Cardiac fibroblast (primary cell): ENCODE results near the genes RS1, RPS6KA3 and KLHL15.

DNA sequence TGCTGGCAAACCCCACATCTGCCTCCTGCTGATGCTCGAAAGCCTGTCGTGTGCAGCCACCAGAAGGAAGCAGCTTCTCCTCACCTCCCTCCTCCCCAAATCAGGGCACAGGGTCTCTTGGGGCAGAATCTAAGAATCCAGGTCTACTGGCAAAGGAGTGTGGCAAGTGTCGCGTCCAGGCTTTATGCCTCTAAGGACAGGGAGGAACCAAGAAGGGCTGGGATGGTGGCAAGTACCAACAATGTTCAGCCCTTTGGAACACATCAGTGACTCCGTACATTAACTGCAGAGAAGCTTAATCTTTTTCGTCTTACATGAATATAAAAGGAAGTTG is 16.4 kb upstream of the BEND2 start:
- RRBS, result no CpG with 5 or more reads among the region's 6 CpGs

GRCh38 chrX:18671933-18672337 is at the start of gene RS1:
Gene RS1 (minus strand): TSS chrX:18672108.
- RRBS, result no CpG with 5 or more reads among the region's 7 CpGs

- RRBS, result no CpG with 5 or more reads among the region's 9 CpGs
Observed at GRCh38 chrX:18931419-18931935, 52.4 kb downstream of the PHKA2 start.

GRCh38 chrX:19343018-19343514 is 661 bp upstream of the PDHA1 start:
- RRBS, result no CpG with 5 or more reads among the region's 11 CpGs

- RRBS, result no CpG with 5 or more reads among the region's 16 CpGs
Observed at GRCh38 chrX:19513680-19514425, 1.5 kb downstream of the MAP3K15 start.

DNA sequence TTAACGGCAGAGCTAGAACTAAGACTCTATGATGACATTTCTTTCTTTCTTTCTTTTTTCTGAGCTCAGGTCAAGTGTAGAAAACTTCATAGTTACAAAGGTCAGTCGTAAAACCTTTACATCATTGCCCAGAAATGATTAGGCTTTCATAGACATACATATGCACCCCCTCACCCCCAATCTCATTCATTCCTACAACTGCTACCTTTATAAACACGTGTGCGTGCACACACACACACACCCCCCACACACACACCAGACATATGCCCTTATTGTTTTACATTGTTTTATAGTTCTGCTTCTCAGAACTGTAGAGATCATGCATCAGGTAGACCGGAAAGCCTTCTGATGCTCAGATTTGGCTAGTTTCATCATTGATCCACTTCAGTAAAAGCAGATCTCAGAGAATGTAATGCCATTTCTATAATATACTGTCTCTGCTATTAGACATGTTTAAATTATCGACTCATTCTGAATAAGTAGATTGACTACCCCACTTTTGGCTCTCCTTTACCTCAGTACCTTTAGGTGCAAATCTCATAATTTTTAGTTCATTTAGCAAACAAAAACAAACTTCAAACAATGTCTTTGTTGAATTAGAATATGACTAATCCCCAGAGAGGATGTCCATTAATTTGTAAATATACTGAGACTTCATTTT is 5.5 kb downstream of the EIF1AX start:
- RRBS, result no CpG with 5 or more reads among the region's 6 CpGs

GRCh38 chrX:20140925-20141590 is 580 bp downstream of the EIF1AX start:
- RRBS, result no CpG with 5 or more reads among the region's 27 CpGs

GRCh38 chrX:20266370-20267330 is at the start of gene RPS6KA3:
Gene RPS6KA3 (minus strand): TSS chrX:20266909.
- RRBS, result 6% methylated on average over 15 of the region's 114 CpGs

GRCh38 chrX:20412624-20413293 is 146.1 kb upstream of the RPS6KA3 start:
- RRBS, result no CpG with 5 or more reads among the region's 13 CpGs

DNA sequence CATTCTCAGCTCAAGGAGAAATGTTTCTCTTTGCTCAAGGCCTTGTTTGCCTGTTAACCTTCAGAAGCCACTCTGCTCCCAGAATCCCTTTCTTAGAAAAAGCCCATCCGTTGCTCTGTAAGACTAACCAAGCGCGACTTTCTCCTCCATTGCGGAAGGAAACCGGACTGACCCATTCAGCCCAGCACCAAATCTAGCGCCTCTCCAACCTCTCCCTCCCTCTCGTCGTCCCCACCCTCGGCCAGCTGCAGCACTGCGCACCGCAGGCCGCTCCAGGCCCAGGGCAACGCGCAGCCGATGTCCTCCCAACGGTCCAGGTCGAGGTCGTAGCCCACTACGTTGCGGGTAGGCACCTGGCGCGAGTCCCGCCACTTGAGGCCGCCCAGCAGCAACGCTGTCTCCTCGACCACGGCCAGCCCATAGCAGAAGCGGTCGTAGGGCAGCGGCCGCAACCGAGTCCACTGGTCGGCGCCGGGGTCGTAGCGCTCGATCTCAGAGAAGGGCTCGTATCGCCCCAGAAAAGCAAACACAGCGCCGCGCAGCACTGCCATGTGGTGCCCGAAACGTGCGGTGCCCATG is 2.4 kb downstream of the KLHL34 start:
- RRBS, result no CpG with 5 or more reads among the region's 46 CpGs

DNA sequence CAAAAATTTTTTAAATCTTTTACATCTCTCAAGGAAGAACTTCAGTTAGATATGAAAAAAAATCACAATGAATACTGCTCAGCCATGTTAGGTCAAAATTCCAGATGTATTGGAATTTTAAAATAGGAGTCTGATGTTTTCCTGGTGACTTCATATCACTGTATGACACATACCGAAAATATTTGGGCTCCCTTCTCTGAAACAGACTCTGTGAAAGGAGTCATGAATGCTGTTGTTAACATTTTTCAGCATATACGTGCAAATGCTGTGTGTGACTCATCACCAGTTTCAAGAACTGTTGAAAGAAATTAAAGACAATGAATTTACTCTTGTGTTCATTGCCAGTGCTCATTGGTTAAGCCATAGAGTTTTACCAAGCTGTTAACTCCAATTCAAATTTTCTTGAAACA is 13.7 kb upstream of the SMS start:
- RRBS, result no CpG with 5 or more reads among the region's 2 CpGs

DNA sequence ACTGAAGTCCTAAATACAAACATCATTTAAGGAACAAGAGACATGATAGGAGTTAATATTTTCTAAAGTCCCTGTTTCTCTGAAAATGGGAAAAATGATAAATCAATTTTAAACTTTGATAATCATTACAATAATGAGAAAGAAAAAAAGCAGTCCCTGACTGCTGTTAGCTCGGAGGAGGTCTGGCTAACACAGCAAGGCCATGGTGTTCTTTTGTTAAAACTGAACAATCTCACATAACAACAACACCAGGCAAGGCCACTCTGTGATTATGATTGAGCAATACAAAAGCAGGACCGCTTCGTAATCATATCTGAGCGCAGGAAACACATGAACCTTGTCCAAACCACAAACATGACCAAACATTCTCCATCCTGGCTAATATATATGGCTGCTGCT is 76.9 kb upstream of the DDX53 start:
- RRBS, result no CpG with 5 or more reads among the region's 4 CpGs

DNA sequence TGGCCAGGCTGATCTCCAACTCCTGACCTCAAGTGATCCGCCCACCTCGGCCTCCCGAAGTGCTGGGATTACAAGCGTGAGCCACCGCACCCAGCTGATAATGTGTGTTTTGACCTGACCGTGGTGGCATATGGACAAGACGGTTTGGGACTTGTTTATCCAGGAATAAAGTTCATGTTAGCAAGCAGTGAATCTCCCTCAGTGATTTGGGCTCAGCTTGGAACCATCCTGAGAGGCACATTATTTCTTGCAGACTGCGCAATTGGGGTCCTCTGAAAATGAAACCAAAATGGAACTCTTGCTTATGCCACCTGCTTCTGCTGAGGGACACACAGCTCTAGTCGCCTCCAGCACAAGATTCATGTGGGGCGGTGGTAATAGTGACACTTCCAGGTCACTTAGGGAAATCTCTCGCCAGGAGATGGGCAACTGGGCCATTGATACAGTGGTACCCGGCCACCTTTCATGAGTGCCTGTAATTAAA is 9.9 kb upstream of the SAT1 start:
- RRBS, result no CpG with 5 or more reads among the region's 12 CpGs

DNA sequence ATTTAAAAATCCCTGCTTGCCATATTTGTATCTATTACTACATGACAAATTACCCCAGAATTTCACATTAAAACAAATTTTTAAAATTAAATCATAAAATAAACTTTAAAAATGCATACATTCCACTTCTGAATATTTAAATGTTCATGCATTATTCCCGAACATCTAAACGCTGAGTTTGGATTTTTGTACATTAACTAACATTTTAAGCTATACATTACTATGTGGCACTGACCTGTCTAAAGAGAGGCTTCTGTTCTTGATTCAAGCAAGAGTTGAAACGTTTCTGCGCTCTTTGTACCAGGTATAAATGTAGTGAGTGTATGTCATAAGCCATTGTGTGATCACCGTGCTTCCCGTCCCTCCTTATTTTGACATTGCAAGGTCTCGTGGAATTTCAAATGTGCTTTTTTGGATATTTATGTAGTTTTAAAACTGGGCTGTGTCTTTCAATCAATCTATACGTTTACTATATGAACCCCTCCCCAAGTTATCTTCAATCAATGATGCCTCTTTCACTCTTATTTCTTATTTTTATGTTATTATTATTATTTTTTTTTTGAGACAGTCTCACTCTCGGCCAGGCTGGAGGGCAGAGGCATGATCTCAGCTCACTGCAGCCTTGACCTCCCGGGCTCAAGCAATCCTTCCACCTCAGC is at the start of gene KLHL15:
KLHL15 (minus strand) TSS at position 282 of the 659 bp plus-strand sequence.
- RRBS, result no CpG with 5 or more reads among the region's 10 CpGs

DNA sequence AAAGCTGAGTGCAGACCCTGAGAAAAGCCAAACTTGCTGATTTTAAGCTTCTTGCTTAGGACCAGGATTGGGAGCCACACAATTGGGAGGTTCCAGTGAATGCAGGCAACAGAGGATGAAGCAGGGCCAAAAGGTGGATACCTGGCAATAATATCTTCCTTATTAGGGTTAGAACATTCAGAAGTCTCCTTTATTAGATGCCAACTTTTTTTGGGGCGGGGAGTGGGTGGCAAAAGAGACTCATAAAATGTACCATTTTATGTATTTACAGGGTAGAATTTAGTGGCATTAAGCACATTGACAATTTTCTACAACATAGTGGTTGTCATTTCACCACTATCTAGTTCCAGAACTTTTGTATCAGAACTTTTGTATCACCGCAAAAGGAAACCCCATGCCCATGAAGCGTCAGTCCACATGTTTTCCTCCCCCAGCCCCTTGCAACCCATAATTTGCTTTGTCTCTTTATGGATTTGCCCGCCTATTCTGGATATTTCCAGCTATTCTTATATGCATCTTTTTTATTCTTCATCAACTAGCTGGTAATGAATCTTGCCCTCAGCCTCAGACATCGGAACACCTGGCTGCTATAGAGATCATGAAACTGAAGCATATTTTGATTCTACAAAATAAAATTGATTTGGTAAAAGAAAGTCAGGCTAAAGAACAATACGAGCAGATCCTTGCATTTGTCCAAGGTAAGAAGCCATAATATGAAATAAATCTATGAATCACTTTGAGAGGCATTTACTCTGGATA is 7.3 kb downstream of the EIF2S3 start:
- RRBS, result no CpG with 5 or more reads among the region's 6 CpGs

GRCh38 chrX:24063400-24064616 is 9.1 kb downstream of the EIF2S3 start:
- RRBS, result no CpG with 5 or more reads among the region's 13 CpGs

GRCh38 chrX:24081375-24081902 is 26.7 kb downstream of the EIF2S3 start:
- RRBS, result no CpG with 5 or more reads among the region's 8 CpGs

DNA sequence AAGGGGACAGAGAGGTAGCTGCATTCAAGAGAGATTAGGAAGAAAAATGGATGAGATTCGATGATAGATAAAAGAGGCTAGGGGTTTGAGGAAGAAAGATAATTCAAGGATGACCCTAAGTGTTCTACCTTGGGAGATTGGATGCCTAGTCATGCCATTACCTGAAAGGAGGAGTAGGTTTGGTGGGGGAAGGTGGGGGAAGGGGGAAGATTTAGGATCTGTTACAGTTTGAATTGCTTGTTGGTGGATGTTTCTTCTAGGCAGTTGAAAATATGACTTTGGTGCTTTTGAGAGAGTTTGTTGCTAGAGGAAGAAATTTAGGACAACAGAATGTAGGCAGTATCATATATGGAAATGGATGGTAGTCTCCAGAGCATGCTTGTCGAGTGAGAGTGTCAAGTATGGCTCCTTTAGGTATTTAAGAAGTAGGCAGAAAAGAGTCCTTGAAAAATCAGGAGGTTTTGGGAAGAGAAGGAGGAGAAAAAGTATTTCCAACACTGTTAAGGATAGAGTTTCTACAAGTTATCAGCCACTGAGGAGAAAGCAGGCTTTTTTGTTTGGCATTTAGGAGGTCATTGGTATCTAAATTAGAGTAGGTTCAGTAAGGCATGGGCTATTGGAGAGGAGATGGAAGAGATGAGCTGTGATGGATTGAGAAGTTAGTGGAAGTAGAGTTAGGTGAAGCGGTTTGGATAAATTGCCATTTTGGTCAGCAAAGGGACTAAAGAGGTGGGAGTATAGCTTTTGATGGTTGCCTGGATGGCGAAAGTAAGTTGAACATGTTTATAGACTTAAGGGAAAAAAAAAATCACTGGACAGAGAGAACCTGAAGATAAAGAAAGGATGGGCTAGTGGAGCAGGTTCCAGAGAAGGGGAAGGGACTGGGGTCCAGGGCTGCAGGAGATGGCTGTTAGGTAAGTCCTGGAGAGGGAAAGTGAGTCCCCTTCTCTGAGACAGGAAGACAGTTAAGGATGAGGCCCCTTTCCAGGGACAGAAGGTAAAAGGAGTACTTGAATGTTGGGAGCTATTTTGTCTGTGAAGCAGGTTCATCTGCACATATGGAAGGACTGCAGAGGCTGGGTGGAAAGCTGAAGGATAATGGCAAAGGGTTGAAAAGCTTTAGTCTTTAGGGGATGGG is 32.8 kb downstream of the ZFX start:
- RRBS, result no CpG with 5 or more reads among the region's 4 CpGs

DNA sequence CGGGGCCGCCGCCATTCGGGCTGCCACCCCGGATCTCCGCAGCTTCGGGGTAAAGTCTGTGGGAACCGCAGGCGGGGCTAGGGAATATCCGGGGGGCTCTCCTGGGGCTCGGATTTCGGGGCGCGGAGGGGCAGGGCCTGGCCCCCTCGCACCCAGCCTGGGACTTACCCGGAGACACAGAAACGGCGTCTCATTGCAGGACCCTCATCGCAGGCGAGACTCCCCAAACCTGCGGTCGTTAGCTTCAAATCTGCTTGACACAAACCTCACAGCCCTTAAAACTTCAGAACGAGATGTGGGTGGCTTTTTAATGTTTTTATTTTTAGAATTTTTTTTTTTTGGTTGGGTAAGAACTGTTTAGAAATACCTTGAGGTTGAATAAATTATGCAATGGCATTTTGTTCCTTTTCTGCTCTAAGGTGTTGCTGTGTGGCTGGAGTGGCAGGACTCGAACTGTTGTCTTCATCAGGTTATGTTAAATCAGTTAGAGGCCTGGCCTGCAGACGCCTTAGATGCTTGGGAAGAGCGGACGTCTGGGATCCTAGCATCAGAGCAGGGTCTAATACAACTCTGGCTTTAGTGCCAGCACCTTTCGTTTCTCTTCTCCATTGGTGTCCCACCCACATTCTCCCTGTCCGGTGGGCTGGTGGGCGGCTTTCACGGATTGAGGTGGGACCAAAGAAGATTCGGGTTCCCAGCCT is 657 bp downstream of the PDK3 start:
- RRBS, result 2% methylated on average over 12 of the region's 32 CpGs